HTERT-HM (cell line): ENCODE data around the genes GTF2A1L and PSME4.

GRCh38 chr2:47403769-47404208 lies 833 bp downstream of the MSH2 start:
- RRBS = no CpG with 5 or more reads among the region's 15 CpGs

DNA sequence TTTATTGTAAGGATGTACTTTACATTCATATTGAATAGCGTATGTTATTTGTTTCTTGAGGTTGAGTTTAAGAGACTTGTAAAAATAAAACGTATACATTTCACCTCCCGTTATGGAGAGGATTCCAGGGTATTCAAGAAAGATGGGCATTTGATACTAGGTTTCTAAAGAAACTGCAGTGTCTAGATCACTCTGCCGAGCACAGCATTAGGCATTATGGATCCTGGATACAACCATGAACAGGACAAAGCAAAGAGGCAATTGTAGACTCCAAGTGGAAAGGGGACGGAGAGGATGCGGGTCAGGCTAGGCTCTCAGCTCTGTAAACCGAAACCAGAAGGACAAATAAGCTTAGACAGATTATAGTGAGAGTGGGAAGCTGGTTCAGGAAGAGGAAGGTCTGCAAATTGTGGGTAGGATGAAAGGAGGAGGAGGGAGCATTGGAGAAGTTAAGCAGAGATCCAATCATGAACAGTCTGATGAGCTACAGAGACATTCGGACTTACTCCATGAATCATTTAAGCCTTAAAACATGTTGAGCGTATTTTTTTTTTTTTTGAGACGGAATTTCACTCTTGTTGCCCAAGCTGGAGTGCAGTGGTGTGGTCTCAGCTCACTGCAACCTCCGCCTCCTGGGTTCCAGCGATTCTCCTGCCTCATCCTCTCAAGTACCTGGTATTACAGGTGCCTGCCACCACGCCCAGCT lies 3.0 kb downstream of the MSH6 start:
- RRBS = no CpG with 5 or more reads among the region's 13 CpGs

- RRBS = no CpG with 5 or more reads among the region's 13 CpGs
These were observed 2.1 kb downstream of the FBXO11 start for GRCh38 chr2:47904159-47904606.

DNA sequence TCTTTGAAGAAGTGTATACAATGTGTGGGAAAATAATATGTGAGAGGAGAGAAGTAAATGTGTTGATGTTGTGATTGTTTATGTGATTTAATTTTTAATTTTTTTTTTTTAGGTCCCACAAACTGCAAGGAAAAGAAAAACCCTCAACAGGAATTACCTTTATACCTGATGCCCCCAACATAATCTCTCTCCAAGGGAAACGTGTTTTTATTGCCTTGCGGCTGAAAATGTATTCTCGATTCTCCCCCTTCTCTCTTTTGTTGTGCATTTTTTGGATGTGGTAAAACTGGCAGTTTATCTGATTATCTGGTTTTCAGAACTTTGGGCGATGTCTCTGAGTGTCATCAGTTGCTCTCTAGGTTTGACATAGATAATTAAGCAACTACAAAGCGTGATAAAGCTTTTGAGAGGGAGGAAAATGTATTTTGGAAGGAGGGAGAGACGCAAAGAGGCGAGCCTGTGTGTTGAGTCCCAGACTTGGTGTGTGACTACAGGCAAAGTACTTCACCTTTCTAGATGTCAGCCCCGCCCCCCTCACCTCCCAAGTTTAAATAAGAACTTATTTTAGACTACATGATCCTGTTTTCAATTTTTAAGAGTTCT lies 1.0 kb upstream of the FBXO11 start:
- RRBS = no CpG with 5 or more reads among the region's 8 CpGs

- RRBS = no CpG with 5 or more reads among the region's 7 CpGs
These were observed 100.4 kb upstream of the FOXN2 start for GRCh38 chr2:48214053-48214571.

DNA sequence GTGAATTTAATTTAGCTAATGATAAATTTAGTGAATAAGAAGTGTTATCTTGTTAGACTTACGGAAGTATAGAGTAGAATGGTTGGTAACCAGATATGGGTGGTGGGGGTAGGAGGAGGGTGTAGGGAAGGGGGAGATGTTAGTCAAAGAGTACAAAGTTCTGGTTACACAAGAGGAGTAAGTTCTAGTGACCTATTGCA lies 30.6 kb downstream of the FOXN2 start:
- RRBS = no CpG with 5 or more reads among the region's 1 CpG

GRCh38 chr2:48617521-48617958 lies at the start of gene GTF2A1L:
TSS of gene GTF2A1L (plus strand) at chr2:48617856.
- RRBS = 36% methylated on average over 1 of the region's 29 CpGs

GRCh38 chr2:49973795-49974380 lies 819.6 kb upstream of the FSHR start:
- RRBS = no CpG with 5 or more reads among the region's 15 CpGs

GRCh38 chr2:51648961-51649246 lies 617.0 kb upstream of the NRXN1 start:
- RRBS = no CpG with 5 or more reads among the region's 3 CpGs

- RRBS = no CpG with 5 or more reads among the region's 1 CpG
These were observed 1.8 kb downstream of the ASB3 start for GRCh38 chr2:53784989-53785312.

GRCh38 chr2:53890033-53890399 lies 30.2 kb upstream of the GPR75 start:
- RRBS = no CpG with 5 or more reads among the region's 2 CpGs

GRCh38 chr2:53936873-53937694 lies 33.7 kb downstream of the PSME4 start:
- RRBS = no CpG with 5 or more reads among the region's 5 CpGs

GRCh38 chr2:53961700-53962263 lies 9.0 kb downstream of the PSME4 start:
- RRBS = no CpG with 5 or more reads among the region's 6 CpGs

DNA sequence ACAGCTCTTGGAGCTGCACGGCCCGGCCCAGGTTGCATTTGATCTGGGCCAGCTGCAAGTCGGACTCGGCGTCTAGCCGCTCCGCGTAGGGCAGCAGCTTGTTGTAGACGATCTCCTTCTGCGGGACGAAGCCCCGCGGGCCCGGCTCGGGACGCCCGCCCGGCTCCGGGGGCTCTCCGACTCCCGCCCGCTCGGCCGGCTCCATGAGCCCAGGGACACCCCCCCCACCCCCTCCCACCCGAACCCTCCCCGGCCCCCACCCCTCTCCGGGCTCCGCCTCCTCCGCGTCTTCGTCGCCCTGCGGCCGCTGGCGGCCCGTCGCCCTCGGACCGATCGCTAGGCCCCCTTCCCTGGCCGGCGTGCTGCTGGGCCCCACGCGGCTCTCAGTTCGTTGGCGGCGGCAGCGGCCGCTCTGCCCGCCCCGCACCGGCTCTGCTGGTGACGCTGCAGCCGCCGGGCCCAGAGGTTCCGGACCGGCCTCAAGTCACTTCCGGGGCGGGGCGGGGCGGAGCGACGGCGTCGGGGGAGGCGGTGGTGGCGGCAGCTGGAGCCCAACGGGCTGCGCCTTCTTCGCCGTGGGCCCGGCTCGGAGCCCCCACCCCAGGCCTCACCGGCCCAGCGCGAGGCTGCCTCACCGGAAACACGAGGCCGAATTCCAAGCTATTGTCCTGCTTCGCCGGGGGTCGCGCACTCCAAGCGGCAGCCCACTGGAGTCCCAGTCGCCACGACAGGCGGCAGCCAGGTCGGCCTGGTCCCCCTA lies at the start of gene PSME4:
Gene PSME4, minus strand, starts transcription at position 414 of the 760 bp plus-strand sequence.
- RRBS = 2% methylated on average over 52 of the region's 88 CpGs

DNA sequence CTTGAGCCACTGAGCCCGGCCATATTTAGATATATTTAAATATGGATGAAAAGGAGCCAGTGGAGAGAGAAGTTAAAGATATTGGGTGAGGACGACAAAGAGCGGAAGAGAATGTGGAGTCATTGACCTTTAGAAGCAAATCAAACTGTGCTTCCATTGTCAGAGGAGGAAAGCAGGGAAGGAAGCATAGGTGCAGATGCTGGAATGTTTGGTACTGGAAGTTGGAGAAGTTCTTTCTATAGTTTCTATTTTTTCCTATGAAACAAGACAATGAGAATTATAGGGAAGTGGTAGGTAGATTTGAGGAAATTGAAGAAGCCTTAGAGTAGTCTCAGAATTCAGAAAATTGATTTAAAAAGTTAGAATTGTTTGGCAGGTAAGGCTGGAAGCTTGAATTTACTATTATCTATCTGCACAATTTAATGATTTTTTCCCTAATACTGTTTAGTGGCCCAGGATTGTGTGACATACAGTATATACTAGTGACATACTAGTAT lies 3.3 kb downstream of the ACYP2 start:
- RRBS = no CpG with 5 or more reads among the region's 3 CpGs

GRCh38 chr2:54106910-54107174 lies 135.9 kb downstream of the ACYP2 start:
- RRBS = no CpG with 5 or more reads among the region's 3 CpGs

DNA sequence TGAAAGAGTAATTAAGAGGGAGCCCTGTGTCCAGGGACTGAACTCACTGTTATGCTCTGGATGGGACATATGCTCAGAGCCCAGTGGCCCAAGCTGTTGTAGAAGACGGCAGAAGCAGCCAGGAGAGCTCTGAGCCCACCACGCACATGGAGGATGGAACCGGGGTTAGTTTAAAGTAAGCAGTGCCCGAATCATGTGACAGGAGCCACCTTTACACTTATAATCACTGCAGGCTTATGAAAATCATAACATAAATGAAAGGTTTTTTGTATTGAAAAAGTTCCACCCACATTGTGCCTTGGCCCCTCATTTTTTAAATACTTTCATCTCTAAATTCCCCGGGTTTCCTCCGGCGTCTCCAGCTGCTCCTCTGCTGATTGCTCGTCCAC lies 36.2 kb upstream of the SPTBN1 start:
- RRBS = no CpG with 5 or more reads among the region's 8 CpGs

GRCh38 chr2:54531416-54531932 lies 75.3 kb downstream of the SPTBN1 start:
- RRBS = no CpG with 5 or more reads among the region's 5 CpGs

DNA sequence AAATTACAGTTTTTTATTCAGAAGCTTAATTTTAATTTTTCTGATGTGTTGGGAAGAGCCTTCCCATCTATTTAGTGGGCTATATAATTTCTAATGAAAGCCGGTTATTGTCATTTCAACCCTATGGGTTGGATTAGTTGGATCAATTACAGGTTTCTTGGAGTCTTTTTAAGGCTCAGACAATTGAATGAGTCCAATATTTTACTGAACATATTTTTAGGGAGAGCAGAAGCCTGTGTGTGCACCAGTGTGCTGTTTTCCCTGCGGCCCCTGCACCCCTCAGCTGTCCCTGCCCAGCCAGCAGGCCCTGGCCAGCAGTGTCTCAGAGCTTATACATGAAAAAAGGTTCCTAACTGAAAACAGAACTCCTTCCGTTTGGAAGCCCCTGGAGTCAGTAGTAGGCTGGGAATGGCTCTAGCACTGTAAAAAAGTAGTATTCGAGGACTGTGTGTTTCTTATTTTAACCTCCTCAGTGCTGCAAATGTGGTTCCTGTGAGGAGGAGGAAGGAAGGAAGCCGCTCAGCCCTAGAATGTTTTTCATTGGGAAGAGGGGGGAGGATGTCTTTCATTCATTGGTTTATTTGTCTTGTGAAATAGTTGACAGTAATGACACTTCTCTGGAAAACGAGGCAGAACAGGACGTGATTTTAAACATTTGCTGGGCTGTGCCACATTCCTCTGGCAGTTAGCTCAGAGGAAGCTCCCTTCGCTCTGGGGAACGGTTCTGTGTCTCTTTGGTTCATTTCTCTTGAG lies 103.4 kb downstream of the SPTBN1 start:
- RRBS = no CpG with 5 or more reads among the region's 9 CpGs